Pericardium fibroblast (primary cell): ENCODE measurements around a stretch of chr15.

DNA sequence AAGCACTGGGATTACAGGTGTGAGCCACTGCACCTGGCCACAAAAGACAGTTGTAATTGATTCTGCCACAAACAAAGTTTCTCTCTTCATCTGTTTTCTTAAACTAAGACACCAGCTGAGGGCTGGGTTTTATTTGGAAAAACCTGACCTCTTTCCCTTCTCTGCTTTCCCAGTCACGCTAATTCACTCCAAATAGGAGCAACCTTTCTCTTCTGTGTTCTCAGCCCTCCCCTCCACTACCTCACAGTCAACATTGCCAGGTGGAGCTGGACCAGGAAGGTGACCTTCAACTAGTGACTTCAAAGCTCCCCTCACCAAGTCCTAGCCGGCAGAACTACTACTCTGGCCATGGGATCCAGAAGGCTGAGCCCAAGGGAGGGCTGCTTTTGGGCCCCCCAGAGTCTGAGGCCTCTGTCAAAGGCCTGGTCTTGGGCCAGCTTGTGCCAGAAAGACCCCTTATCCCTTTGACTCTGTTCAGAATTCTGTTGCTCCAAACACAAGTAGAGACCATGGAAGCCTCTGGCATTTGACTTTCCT is 1.7 kb upstream of the IDH2 start:
- RAMPAGE, long total RNA, result no peak

DNA sequence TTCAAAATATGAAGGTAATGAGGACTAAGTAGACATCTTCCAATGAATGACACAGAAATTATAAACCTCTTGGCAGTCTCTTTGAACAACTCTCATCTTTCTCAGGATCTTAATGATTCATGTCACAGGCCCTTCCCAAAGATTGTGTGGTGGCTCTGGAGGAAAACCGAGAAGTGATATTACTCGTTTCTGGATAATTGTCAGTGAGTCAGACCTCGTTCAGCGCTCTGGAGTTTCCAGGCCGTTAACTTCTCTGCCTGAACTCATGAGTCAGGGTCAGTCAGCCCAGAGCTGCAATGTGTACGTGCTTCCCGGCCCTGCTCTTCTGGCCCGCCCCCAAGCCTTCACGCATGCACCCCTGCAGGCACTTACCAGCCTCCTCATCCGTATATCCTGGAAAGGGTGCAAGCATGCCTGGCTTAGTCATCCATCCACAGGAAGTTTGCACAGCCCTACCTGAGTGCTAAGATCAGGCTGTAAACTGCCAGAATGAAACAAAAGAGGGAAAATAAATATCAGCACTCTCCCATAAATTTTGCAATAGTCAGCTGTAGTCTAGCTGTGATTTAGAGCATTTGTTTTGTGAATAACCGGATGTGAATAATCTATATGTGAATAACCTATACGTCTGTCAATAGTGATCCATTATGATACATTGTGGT is 35.4 kb upstream of the SEMA4B start:
- RAMPAGE, long total RNA, result no peak

- RAMPAGE, long total RNA, result no peak
These were observed 11.6 kb downstream of the SEMA4B start for GRCh38 chr15:90212673-90213097.

GRCh38 chr15:90221236-90221850 is 12.4 kb downstream of the CIB1 start:
- RAMPAGE, long total RNA, result no peak

DNA sequence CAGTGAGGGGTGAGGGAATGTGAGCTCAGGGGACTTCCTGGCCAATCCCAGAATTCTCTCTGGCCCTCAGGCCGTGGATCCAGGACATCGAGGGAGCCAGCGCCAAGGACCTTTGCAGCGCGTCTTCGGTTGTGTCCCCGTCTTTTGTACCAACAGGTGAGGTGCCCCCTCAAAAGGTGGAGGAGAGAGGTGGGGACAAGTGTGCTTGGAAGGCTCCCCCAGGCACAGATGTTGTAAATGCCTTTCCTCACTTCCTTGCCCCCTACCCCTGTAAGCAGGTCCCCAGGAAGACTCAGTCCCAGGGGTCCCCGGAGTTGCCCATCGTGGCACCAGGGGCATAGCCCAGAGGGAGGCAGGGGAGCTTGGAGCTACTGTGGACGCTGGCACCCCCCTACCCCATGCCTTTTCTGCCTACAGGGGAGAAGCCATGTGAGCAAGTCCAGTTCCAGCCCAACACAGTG is 6.2 kb downstream of the CIB1 start:
- RAMPAGE, long total RNA, result no peak

- RAMPAGE, long total RNA, result no peak
These were observed 3.7 kb downstream of the CIB1 start for GRCh38 chr15:90229749-90230800.

GRCh38 chr15:90231842-90232531 is 1.8 kb downstream of the CIB1 start:
- RAMPAGE, long total RNA, result no peak

DNA sequence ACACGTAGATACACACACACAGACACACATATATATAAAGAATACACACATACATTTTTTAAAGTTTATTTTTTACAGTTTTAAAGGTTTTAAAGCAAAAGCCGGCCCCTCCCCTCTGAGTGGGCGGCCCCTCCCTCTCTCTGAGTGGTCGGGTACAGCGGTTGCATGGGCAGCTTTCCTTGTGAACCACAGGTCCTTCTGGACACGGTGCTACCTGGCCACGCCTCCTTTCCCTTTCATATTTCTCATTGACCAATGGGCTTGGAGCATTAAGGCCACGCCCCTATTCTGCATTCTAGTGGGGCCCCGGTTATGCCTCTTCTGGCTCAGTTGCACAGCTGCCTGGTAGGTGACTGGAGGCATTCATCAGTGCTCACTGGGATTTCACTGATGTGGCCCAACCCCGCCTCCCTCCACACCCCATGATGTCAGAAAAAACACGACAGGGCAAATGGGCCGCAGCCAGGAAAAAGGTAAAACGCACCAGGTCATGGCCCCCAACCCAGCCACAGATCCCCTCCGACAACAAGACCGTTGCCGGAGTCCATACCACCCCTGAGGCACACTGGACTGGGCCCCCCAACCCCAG is 26.2 kb downstream of the NGRN start:
- RAMPAGE, long total RNA, result no peak

DNA sequence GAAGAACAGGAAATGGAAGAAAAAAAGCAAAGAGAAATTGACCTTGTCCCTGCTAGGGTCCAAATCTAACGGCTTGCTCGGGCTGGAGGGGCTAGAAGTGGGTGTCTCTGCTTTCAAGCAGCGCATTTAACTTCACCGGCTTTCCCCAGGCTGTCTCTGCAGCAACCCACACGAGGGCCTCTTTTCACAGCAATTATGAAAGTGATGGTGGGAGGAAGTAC is 41.0 kb downstream of the NGRN start:
- RAMPAGE, long total RNA, result no peak

- RAMPAGE, long total RNA, result no peak
These were observed 5.5 kb upstream of the IQGAP1 start for GRCh38 chr15:90382632-90382940.

- RAMPAGE, long total RNA, result no peak
These were observed 697 bp downstream of the IQGAP1 start for GRCh38 chr15:90388424-90389454.

- RAMPAGE, long total RNA, result no peak
These were observed 2.8 kb downstream of the IQGAP1 start for GRCh38 chr15:90390577-90391527.

GRCh38 chr15:90413162-90413834 is 25.3 kb downstream of the IQGAP1 start:
- RAMPAGE, long total RNA, result no peak

- RAMPAGE, long total RNA, result no peak
These were observed 31.9 kb downstream of the IQGAP1 start for GRCh38 chr15:90419715-90420479.

- RAMPAGE, long total RNA, result no peak
These were observed 37.9 kb downstream of the IQGAP1 start for GRCh38 chr15:90425951-90426371.

DNA sequence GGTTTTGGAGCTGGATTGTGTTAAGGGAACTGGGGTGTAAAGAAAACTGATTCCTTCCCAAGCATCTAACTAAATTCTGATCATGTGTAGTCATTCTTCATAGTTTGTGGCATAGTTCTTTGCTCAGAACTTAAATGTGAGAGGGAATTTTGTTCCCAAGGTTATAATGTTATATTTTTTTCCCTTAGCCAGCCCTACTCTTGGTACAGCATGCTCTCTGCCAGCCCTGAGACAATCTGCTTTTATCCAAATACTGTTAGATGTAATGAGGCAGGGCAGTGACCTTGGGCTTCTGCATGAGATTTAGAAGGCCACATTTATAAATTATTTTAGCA is 23.0 kb downstream of the CRTC3 start:
- RAMPAGE, long total RNA, result no peak

DNA sequence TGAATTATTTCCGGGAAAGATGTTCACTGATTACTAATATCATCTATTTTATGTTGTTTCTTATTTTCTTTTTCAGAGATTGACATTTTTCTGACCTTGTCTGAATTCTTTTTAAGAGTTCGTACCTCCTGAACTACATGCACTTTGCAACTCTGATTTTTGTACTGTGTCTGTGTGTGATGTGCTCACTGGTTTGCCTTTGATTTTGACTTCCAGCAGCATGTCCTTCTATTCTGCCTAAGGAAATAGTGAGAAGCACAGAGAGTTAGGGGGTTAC is 23.3 kb downstream of the CRTC3 start:
- RAMPAGE, long total RNA, result no peak

DNA sequence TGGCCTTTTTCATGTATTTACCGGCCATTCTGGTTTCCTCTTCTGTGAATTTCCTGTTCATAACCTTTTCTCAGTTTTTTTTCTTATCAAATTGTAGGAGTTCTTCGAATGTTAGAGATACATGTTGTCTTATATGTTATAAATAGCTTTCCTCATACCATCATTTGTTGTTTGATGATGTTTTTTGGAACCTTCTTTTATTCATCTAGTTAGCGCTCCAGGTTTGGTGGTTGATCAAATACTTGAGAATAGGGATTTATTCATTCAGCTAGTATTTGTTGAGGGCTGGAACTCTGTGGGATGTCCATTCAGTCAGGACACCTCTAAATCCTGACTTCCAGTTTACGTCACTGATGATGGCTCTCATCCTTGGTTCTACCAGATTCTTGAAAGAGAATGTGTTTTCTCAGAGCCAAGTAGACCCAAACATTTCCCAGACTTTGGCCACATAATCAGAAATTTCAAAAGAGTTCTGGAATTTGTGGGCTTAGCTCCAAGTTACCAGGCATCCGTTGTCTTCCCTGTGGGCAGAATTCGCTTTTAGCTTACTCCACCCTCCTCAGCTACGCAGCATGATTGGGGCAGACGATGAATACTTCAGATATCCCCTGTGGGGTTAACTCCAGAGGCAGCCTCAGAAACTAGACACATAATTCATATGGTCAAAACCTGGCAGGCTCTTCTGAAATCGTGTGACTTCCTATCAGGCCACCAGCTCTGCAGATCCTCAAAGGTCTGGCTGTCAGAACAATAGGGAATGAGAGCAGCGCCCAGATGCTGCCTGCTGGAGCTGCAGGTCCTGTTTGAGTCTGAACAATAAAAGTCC is 30.4 kb downstream of the CRTC3 start:
- RAMPAGE, long total RNA, result no peak

- RAMPAGE, long total RNA, result no peak
These were observed 67.8 kb downstream of the CRTC3 start for GRCh38 chr15:90597481-90598010.

DNA sequence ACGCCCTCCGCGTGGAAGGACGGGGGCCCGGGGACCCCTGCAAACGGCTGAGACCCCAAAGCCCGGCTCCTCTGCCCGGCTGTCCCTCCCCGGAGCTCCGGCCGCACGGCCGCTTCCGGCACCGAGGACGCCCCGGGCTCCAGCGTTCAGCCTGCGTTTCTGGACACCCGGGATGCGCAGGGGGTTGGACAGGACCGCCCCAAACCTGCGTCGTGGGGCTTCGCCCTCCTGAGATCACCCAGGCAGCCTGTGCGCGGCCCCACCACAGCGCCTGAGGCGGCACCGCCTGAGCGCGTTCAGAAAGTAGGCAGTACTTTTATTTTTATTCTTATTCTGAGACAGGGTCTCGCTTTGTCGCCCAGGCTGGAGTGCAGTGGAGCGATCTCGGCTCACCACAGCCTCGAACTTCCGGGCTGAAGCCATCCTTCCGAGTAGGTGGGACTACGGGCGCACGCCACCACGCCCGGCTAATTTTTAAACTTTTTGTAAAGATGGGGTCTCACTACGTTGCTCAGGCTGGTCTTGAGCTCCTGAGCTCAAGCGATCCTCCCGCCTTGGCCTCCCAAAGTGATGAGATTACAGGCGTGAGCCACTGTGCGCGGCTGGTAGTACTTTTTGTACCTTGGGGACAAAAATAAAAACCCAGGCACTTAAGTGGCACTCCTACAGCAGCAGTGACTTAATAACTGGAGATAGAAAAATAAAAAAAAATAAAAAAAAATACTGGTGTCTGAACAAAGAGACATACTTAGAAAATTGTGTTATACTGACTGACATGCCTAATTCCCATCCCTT is 51.4 kb upstream of the BLM start:
- RAMPAGE, long total RNA, result no peak